Spinal cord (tissue), 3 donors: ENCODE data around the genes GPR155, CHRNA1 and HOXD12.

GRCh38 chr2:173028623-173029046, 47.0 kb upstream of the MAP3K20 start:
- PRO-cap = no peak
- RAMPAGE, long total RNA = no peak

GRCh38 chr2:173086523-173086978, 10.9 kb downstream of the MAP3K20 start:
- PRO-cap = no peak
- RAMPAGE, long total RNA = no peak

DNA sequence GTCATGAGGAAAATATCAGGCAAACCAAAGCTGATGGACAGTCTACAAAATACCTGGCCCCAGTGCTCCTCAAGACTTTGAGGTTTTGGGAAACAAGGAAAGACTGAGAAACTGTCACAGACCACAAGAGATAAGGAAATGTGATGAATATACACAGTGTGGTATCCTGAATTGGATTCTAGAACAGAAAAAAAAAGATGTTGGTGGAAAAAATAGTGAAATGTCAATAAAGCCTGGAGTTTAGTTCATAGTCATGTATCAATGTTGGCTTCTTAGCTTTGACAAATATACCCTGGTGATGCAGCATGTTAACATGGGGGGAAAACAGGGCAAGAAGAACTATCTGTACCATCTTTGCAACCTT, 28.7 kb downstream of the MAP3K20 start:
- PRO-cap = no peak
- RAMPAGE, long total RNA = no peak

GRCh38 chr2:173149601-173150062, 74.0 kb downstream of the MAP3K20 start:
- PRO-cap = no peak
- RAMPAGE, long total RNA = no peak

GRCh38 chr2:173150063-173150393, 74.4 kb downstream of the MAP3K20 start:
- PRO-cap = no peak
- RAMPAGE, long total RNA = no peak

DNA sequence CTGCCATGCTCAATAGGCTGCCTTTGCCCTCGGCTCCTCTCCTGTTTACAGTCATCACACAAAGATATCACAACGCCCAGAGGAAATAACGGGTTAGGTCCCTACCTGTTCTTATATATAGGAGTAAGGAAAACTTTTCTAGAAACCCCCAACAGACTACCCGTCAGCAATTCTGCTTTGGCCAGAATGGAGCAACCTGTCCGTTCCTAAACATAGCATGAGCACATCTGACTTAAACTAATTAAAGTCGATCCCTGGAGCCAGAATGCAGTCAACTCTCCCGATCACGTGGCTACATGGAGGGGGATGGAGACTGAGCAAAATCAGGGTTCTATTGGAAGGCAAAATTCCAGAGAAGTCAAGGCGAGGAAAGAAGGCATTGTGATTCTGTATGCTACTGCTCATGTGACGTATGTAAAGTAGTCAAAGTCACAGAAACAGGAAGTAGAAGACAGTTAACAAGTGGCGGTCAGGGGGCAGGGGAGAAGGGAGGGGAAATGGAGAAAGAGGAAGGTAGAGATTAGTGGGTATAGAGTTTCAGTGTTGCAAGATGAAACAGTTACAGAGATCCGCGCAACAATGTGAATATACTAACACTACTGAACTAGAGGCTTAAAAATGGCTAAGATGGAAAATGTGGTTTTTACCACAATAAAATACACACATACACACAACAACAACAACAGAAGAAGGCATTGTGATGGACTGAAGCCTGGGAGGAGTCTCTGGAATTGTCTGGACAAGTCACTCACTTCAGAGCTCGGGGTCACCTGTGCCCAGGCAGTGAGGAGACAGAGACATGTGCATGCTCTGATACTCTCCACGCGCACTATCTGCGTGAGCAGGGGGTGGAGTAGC, 90.1 kb upstream of the CDCA7 start:
- PRO-cap = no peak
- RAMPAGE, long total RNA = no peak

GRCh38 chr2:173918505-173919342, 46.4 kb downstream of the SP3 start:
- PRO-cap = no peak
- RAMPAGE, long total RNA = no peak

- PRO-cap = no peak
- RAMPAGE, long total RNA = no peak
Observed at GRCh38 chr2:174336227-174337201, 1.8 kb downstream of the SP9 start.

DNA sequence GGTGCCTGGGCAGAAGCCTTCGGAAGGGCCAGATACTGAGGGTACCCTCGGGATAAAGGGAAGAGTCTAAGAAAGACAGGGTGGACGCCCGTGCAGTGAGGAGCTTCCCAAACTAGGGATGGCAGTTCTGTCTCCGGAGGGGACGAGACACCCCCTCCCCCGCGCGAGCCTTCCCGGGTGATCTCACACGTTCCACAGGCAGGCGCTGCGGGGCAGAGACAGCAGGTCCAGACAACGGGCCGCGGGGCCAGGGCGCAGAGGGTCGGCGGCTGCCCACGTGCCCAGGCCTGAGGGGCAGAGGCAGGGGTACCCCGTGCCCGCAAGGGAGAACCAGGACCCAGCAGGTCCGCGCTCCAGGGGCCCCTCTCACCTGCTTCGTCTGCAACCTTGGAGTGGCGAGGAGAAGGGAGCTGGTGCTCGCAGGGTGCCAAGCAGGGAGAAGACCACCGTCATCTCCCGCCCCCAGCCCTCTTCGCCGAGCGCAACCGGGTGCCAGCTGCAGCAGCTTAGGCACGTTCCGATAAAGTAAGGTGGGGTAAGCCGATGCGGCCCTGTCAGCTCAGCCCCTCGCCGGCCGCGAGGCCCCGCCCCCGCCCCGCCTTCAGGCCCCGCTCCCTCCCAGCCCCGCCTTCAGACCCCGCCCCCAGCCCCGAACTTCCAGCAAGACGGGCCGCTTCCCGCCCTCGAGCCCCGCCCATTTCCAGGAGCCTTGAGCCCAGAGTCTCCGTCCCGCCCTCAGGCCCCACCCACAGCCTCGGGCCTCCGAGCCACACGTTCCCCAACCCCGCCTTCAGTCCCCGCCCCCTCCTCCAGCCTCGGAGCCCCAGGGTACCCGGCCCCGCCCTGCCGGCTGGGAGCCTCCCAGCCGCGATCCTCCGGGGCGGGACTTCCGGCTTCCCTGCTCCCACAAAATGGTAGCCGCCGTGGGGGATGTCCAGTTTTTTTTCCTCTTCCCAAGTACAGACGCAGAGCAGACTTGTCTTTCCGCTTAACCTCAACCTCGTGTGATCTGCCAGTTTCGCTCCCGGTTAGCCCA, at the start of gene GPR155:
TSS of gene GPR155 (minus strand) at position 527 of the 1,036 bp plus-strand sequence.
- PRO-cap = no peak
- RAMPAGE, long total RNA = start-site peak on the minus strand centred at position 535 of the sequence, 104 bp wide, 320 and 964 reads in 2 replicates

GRCh38 chr2:174594216-174595054, 3.2 kb downstream of the WIPF1 start:
- PRO-cap = no peak
- RAMPAGE, long total RNA = no peak

DNA sequence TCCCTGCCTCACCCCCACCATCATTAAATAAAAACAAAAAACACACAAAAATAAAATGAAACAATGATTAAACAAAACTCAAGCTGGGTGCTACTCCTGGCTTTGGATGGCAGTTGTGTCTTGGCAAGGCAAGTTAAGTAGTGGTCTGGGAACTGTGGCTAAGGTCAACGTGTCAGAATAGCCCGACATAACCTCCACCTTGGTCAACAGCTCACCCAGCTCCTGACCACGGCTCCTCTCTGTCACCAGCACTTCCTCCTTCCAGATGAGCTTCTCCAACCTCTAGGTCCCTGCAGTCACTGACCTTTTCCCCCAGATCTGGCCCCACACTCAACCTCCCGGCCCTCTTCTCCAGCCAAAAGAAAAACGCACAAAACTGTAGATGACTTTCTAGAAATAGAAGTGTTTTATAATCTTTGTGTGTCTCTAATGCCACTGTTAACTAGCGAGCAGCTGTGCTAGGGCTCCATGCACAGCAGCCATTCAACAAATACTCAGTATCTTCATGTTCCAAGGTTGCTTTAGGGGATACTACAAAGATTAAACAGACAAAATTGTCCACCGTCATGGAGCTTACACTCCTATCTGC, 13.1 kb upstream of the WIPF1 start:
- PRO-cap = no peak
- RAMPAGE, long total RNA = no peak

DNA sequence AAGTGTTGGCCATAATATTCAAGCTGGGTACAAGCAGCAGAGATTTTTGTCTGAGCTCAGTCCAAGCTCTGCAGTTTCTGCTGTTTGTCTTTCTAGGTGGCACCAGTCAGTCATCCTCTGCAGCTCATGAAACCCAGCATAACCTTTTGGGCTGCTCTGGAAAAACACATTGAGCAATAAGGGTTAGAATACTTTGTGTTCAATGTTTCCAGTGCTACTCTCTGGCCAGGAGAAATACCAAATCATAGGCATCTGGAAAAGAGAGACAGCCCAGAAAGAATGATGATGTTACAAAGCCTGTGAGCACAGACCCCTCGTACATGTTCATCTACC, 19.5 kb upstream of the WIPF1 start:
- PRO-cap = no peak
- RAMPAGE, long total RNA = no peak

DNA sequence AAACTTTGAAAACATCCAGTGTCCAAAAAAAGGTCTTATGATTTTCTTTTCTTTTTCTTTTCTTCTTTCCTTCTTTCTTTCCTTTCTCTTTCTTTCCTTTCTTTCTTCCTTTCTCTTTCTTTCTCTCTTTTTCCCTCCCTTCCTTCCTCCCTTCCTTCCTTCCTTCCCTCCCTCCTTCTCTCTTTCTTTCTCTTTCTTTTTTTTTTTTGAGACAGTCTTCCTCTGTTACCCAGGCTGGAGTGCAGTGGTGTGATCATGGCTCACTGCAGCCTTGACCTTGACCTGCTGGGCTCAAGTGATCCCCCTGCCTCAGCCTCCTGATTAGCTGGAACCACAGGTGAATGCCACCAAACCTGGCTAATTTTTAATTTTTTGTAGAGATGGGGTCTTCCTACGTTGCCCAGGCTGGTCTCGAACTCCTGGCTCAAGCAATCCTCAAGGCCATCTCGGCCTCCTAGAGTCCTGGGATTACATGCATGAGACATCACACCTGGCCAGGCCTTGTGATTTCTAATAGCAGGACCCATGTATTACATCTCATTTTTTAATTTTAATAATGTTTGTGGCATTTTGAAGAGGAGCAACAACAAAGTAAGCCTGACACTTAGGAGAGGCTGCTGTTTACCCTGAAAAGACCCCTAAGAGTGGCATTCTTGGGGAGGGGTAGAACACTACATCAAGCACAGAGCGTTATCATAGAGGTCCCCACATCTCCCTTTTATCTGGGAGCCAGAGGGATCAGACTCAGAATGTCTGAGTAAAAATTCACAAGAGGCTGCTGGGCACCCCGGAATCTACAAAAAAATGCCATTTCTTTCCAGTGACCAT, 30.0 kb upstream of the WIPF1 start:
- PRO-cap = no peak
- RAMPAGE, long total RNA = no peak

GRCh38 chr2:174720097-174720404, 44.2 kb downstream of the CHRNA1 start:
- PRO-cap = no peak
- RAMPAGE, long total RNA = no peak

DNA sequence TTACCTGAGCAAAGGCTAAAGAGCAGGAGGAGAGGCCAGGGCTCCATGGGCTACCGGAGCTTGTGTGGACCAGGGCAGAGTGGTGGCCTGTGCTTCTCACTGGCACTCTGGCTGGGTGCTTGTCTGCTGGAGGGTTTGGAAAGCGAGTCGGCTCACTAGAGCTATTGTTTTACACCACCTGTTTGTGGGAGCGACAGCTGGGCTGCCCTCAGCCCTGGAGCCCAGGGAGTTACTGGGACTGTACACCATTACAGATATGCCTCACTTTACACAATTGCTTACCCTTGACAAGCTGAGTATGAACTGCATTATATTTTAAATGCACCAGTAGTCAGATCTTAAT, at the start of gene CHRNA1:
TSS of gene CHRNA1 (minus strand) at position 125 of the 343 bp plus-strand sequence.
- PRO-cap = no peak
- RAMPAGE, long total RNA = no peak

DNA sequence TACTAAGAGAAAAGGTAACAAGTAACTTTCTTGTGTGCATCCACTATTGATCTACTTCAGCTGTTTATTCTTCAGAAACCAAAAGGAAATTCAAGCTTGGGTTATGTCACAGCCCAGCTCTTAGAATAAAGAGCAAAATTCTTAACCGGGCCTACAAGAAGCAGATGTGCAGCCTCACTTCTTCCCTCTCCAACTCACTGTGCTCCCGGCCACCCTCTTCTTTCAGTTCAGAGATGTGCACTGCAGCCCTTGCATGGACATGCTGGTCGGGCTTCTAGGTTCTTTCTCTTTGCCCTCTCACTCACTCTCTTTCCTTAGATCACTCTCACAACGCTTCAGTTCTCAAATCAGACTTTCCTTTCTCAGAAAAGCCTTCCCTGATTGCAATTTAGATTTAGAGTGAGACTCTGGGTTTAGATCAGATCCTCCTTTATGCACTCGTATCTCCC, 104.1 kb downstream of the CHN1 start:
- PRO-cap = no peak
- RAMPAGE, long total RNA = no peak

GRCh38 chr2:175180508-175181125, 893 bp downstream of the ATP5MC3 start:
- PRO-cap = no peak
- RAMPAGE, long total RNA = no peak

GRCh38 chr2:176088268-176088952, 4.1 kb upstream of the HOXD13 start:
- PRO-cap = no peak
- RAMPAGE, long total RNA = no peak

DNA sequence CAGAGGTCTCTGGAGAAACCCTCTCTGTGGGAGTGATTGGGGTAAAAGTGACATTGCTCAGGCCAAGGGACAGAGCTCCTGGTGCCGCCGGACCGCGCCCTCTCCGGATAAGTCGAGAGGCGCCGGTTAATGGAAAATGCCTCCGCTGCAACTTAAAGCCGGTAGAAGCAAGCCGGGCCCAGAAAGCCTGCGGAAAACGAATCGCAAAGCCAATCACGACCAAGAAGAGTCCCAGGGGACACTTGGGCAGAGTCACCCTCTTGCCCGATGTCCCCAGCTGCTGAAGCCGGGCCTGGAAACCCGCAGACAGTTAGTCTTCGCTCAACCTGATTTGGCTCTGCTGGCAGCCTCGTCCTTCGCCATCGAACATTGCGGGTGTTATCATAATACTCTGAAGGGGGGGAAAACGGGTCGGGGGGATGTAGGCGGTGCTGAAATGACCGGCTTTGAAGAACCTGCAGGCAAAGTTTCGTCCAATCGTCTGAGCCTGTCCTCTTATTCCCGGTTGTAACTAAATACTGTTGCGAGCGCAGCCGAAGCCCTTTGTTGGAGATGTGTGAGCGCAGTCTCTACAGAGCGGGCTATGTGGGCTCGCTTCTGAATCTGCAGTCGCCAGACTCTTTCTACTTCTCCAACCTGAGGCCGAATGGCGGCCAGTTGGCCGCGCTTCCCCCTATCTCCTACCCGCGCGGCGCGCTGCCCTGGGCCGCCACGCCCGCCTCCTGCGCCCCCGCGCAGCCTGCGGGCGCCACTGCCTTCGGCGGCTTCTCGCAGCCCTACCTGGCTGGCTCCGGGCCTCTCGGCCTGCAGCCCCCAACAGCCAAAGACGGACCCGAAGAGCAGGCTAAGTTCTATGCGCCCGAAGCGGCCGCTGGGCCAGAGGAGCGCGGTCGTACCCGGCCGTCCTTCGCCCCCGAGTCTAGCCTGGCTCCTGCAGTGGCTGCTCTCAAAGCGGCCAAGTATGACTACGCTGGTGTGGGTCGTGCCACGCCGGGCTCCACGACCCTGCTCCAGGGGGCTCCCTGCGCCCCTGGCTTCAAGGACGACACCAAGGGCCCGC, at the start of gene HOXD12:
TSS of gene HOXD12 (plus strand) at position 546 of the 1,060 bp plus-strand sequence.
- PRO-cap = no peak
- RAMPAGE, long total RNA = no peak

GRCh38 chr2:176118079-176118529, 1.5 kb downstream of the HOXD10 start:
- PRO-cap = no peak
- RAMPAGE, long total RNA = no peak